CD14-positive monocyte (primary cell): ENCODE measurements around the gene SALL1.

DNA sequence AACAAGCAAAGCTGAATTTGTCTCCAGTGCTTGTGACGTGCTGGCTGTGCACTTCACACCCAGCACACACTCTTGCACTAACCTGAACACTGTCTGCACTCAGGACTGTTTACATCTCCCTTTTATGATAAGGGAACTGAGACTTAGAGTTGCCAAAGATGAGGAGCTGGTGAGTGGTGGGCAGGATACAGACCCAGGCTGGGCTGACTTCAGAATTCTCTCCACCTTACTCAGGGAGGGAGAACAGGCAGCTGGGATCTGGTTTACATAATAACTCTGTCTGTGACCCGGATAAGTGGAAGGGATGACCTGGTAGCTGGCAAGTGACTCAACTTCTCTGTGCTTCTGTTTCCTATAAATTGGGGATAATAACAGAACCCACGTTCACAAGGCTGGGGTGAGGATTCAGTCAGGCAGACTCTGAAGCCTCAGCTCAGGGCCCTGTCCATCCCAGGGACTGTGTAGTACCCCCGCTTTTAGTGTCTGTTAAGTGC is 2.6 kb downstream of the SNX20 start:
- CAGE, long polyA plus RNA = no peak

DNA sequence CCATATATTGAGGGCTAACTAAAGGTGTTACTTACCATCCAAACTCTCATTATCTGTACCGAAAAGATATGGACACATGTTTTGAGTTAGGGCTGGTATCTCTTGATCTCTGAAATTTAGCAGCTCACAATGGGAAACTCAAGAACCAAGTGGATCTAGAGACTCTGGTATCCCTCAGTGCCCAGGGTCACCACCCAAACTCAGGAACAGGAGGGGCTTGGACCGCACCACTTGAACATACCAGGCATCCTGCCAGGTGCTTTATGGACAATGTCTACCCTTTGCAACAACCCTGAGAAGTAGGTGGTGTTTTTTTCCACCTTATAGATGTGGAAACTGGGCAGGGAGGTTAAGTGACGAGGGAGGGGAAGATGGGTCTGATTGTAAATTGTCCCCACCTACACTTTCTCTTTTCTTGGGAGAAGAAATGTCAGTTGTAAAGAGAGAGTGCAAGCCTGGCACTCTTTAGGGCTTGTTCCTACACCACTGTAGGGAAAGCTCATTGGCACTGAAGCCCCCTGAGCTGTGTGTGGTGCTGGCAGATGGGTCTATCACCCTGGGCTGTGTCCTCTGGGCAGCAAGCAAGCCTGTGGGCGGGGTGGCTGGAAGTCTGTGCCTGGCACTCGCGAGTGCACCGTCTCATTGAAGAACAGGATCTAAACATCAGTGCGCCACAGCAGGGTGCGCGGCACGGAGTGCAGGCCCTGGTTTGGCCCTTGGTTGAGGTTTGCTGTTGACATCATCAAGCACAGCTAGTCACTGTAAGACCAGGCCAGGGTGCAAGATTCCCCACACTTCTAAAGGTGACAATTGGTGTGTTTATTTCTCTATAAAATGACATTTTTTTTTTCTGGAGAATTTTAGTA is 15.0 kb downstream of the NOD2 start:
- CAGE, long polyA plus RNA = no peak

DNA sequence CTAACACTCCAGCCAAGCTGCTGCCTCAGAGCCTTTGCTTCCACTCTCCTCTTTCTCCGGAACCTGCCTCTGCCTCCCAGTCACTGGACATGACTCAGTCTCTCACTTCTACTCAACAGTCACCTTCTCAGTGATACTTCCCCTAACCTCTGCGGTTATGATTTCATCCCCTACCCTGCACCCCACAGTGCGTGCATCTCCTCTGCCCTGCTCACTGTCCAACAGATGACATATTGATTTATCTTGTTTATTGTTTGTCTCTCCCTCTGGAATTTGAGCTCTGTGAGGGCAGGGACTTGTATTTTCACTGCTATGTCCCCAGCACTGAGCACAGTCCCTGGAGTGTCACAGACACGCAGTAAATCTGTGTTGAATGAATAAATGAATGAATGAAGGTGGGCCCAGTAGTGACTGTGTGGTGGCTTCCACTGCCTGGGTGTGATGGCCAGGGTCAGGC is 100.7 kb downstream of the CYLD start:
- CAGE, long polyA plus RNA = no peak

DNA sequence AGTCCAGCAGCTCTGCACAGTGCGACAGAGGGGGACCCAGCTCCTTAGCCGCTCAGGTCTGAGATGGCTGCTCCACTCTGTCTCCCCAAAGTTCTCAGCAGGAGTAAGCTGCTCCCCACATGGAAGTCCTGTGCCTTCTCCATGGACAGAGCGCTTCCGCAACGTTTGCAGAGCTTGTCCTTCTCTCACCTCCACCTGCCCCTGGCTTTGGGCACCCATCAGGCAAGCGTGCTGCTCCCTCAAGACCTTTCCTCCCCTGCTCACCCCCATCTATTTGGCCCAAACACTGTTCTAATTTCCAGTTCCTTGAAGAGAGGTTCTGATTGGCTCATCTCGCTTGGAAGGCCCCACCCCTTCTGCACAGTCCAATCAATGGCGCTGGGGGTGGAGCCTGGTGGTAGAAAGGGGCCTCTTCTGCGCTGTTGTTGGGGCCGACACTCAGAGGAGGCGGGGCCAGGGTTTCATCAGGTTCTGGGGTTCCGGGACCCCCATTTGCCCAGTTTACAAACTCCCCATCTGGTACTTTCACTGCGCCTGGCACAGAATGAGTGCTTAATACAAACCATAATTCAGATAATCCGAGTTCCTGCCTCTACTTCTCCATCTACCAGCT is 137.2 kb downstream of the CYLD start:
- CAGE, long polyA plus RNA = no peak

GRCh38 chr16:51058405-51058914 is 92.6 kb downstream of the SALL1 start:
- CAGE, long polyA plus RNA = no peak

- CAGE, long polyA plus RNA = no peak
Measured at GRCh38 chr16:51151182-51152187, at the start of gene SALL1. Gene SALL1, minus strand, starts transcription at chr16:51151270.

- CAGE, long polyA plus RNA = no peak
Measured at GRCh38 chr16:51153536-51154098, 2.5 kb upstream of the SALL1 start.

- CAGE, long polyA plus RNA = no peak
Measured at GRCh38 chr16:51427168-51427736, 276.2 kb upstream of the SALL1 start.

DNA sequence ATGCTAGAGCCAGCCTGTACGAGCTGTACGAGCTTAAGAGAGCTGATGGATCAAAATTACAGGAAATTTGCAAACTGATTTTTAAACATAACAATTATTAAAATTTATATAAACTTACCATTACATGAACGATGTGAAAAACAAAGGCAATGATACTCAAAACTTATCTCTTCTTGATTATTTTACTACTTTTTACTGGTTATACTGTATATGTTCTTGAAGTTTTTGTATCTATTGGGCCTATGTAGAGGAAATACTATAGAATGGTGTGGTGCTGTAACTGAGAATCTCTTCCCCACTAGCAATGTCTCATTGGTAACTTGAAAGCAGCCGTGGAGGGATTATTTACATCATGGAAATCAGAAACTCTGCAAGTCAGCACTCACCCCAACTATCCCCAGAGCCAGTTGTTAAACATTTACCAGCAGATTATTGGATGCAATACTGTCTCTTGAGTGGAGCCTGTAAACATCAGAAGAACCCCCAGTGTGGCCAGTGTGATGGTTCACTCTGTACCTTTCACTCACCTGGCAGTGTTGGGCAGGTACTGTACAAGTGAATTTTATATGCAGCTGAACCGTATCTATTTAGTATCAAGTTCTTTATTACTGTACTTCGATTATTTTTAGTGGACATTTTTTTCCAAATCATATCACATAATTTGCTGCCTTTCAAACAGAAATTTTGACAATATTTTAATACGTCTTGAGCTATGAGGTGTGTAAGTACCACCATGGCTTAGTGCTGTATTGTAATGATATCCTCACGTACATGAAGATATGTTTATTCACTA is 299.8 kb upstream of the SALL1 start:
- CAGE, long polyA plus RNA = no peak

- CAGE, long polyA plus RNA = no peak
Measured at GRCh38 chr16:51646305-51646811, 495.3 kb upstream of the SALL1 start.

GRCh38 chr16:51761866-51762436 is 610.9 kb upstream of the SALL1 start:
- CAGE, long polyA plus RNA = no peak

- CAGE, long polyA plus RNA = no peak
Measured at GRCh38 chr16:51994385-51995070, 552.4 kb downstream of the TOX3 start.

DNA sequence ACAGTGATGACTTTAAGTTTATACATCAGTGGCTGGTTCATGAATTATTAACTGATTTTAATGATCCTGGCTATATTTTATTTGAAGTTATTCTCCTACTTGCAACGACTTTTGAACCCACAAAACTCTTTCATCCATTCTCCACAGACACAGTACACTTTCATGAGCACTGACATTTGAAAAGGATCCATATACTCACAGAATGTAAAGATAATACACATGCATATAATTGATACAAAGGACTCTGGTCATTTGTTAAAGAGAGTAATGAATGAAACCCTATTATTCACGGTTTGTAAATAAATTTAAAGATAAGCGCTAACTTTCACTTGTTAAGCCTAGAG is 3.3 kb downstream of the TOX3 start:
- CAGE, long polyA plus RNA = no peak

- CAGE, long polyA plus RNA = no peak
Measured at GRCh38 chr16:52547665-52547986, 683 bp upstream of the TOX3 start.

DNA sequence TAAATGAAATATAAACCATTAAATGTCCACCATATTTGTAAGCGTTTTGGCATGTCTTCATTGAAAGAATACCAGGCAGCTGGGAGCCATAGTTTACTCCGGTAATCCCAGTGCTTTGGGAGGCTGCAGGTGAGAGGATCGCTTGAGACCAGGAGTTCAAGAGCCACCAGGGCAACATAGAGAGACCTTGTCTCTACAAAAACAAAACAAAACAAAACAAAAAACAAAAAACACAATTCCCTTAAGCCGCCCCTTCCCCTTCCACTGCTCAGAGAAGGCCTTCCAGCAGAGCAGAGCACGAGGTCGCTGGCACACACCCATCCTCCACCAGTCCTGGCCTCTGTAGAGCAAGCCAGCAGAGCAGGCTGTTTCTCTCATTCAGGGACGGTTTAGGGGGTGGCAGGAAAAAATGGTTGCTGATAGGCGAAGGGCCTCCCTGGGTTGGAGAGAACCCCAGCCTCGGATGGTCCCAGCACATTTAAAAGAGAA is 578 bp upstream of the CHD9 start:
- CAGE, long polyA plus RNA = no peak

- CAGE, long polyA plus RNA = no peak
Measured at GRCh38 chr16:53093934-53094813, 39.4 kb downstream of the CHD9 start.

DNA sequence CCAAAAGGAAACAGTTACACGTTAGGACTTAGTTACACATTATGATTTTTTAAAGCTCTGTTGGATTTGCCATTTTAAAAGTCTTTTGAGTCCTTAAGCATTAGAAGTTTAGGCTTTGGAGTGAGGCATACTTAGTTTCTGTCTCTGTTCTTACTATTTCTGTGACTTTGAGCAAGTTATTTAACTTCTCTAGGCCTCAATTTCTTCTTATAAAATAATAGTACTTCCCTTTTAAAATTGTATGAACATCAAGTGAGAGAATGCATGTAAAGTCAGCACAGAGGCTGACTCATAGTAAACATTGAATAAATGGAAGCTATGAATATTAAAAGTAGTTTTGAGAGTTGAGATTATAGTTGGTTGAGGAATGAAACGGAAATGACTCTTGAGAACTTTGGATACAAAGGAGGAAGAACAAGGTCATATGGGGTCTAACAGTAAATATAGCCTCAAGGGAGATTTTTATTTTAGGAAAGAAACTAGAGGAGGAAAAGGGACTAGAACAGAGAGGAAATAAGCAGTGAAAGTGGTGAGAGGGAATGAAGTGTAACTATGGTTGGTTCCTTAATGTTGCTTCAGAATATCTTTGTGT is 164.9 kb downstream of the CHD9 start:
- CAGE, long polyA plus RNA = no peak

DNA sequence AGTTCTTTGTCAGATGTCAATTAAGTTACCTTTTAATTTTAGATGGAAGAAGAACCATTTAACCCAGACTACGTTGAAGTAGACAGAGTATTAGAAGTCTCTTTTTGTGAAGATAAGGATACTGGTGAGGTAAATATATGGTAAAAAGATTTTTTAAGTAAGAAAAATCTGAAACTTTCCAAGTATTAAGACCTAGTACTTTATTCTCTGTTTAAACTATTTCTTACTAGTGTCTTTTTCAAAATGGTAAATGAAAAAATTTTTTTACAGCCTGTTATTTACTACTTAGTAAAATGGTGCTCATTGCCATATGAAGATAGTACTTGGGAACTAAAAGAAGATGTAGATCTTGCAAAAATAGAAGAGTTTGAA is 176.6 kb downstream of the CHD9 start:
- CAGE, long polyA plus RNA = no peak

DNA sequence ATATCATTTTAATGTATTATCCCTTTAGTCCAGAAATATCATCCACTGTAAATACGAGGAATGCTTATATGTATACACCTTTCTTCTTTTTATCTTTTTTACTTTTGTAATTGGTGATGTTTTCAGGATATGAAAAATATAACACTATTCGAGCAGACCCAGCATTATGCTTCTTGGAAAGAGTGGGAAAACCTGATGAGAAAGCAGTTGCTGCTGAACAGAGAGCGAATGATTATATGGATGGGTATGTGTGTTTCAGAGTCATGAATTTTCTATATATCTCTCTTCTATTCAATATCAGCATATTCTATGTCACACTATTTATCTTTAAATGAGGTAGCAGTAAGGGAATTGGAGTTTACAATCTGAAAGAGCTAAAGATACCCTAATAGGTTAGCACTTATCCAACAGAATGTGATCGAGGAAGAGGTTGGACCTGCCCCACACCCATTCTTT is 148.1 kb upstream of the RBL2 start:
- CAGE, long polyA plus RNA = no peak

- CAGE, long polyA plus RNA = start-site peak on the minus strand at chr16:53370922-53370999, 1,611 and 2,316 reads in 2 replicates
Measured at GRCh38 chr16:53370653-53371274, 63.5 kb upstream of the RBL2 start.